Metastatic Breast Carcinoma in the Brain (tissue), 10 donors: Measurements from ENCODE around the genes SELENOH, OR10W1, OR5B17, OR5B21, OR4D6 and CBLIF.

GRCh38 chr11:57666723-57667589 is 958 bp upstream of the ZDHHC5 start:
- PRO-cap, 10 experiments = peak in 10 of 10 experiments; most common plus-strand start chr11:57667077 (in 2); most common minus-strand start chr11:57667320 (in 10)

DNA sequence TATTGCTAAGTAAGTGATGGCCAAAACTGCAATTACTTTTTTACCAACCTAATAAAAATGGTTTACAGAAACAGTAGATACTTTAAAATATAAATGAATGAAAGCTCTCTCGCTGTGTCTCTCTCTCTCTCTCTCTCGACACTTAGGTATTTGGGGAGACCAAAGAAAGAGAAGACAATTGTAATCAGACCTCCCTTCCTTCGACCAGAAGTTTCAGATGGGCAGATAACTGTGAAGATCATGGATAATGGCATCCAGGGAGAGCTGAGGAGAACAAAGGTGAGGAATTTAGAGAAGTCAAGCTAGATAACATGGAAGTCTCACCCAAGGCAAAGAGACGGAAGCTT is 18.4 kb downstream of the MED19 start:
- PRO-cap, 10 experiments = peak in 1 of 10 experiments; most common minus-strand start position 132 of the sequence (in 1)

- PRO-cap, 10 experiments = no peak in any of the 10 experiments
Observed at GRCh38 chr11:57700131-57700749, 11.8 kb downstream of the MED19 start.

GRCh38 chr11:57735620-57736322 is 5.5 kb upstream of the SELENOH start:
- PRO-cap, 10 experiments = peak in 1 of 10 experiments; most common plus-strand start chr11:57736032 (in 1); most common minus-strand start chr11:57735893 (in 1)

- PRO-cap, 10 experiments = peak in 10 of 10 experiments; most common plus-strand start chr11:57741483 (in 5); most common minus-strand start chr11:57741302 (in 10)
Observed at GRCh38 chr11:57741079-57741781, at the start of gene SELENOH. Gene SELENOH (plus strand): TSS chr11:57741491.

GRCh38 chr11:57901785-57902603 is 121.7 kb upstream of the OR9Q1 start:
- PRO-cap, 10 experiments = no peak in any of the 10 experiments

- PRO-cap, 10 experiments = no peak in any of the 10 experiments
Observed at GRCh38 chr11:58058282-58059256, 27.8 kb downstream of the OR6Q1 start.

DNA sequence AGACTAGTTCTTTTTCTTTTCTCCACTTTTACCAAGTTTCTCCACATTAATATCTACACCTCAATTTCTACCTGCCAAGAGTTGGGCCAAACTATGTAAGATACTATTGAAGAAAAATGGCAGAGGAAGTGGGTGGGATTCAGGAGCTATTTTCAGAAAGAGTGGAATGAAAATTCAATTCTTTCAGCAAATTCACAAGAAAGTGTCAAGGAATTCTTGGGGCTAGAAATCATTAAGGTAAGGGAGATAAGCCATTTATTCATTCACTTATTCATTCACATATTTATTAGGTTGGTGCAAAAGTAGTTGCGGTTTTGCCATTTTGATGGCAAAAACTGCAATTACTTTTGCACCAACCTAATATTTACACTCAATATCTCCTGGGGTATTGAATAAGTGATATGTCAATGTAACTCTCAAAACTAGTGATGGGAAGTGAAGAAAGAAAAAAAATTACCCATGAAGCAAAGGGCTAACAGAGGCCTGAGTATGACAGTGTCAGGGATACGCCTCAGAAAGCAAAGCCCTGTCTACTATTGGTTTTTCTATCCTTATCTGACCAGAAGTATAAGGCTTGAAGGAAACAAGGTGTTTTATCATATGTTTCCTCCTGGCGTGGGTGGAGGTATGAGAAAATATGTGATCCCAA is at the start of gene OR10W1:
Gene OR10W1 (minus strand): TSS at position 245 of the 649 bp plus-strand sequence.
- PRO-cap, 10 experiments = no peak in any of the 10 experiments

DNA sequence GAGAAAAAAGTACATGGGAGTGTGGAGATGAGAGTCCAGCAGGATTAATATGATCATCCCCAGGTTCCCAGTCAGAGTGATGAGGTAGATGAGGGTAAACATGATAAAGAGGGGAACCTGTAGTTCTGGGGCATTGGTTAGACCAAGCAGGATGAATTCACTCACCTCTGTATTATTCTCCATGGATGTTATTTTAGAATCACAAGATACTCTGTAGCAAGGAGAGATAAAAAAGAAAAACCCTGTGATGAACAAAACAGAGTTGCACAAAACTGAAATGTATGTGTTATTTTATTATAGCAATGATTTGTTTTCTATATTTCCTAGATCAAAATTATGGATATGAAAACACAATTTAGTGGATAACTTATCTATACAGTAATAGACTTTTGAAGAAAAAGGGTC is at the start of gene OR5B17:
Gene OR5B17 (minus strand): TSS at position 183 of the 405 bp plus-strand sequence.
- PRO-cap, 10 experiments = no peak in any of the 10 experiments

DNA sequence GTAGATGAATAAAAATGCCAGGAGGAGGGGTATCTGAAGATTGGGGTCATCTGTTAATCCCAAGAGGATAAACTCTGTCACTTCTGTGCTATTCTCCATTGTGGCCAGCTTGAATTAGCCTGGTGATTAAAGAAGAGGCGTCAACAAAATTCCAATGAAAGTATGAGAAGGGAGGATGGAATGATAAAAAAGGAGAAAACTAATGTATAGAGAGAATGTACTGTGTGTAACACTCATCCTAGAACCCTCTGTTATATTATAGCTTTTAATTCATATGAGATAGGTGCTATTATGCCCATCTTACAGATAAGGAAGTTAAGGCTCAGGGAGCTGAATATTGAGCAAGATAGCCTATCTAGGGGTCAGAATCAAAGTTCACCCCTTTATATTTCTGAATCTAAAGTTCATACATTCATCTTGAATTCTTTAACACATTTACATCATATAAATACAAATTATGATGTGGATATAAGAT is at the start of gene OR5B21:
Gene OR5B21 (minus strand): TSS at position 99 of the 475 bp plus-strand sequence.
- PRO-cap, 10 experiments = no peak in any of the 10 experiments

- PRO-cap, 10 experiments = no peak in any of the 10 experiments
Observed at GRCh38 chr11:58611148-58611799, 11.2 kb upstream of the CNTF start.

GRCh38 chr11:58619252-58620068 is 3.0 kb upstream of the CNTF start:
- PRO-cap, 10 experiments = no peak in any of the 10 experiments

DNA sequence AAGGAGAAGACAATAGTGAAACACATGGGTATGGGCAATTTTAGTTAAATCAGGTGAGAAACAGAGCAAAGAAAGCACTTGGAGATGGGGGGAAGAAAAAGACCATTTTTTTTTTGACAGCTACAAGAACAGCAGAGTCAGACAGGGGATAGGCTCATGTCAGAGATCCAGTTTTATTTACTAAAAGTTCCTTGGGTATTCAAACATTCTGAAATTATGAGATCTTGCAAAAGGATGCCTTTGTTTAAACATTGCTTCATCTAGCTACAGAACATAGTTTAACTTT is 6.3 kb downstream of the GLYATL1 start:
- PRO-cap, 10 experiments = no peak in any of the 10 experiments

- PRO-cap, 10 experiments = no peak in any of the 10 experiments
Observed at GRCh38 chr11:58998811-58999695, 59.8 kb downstream of the GLYATL1 start.

DNA sequence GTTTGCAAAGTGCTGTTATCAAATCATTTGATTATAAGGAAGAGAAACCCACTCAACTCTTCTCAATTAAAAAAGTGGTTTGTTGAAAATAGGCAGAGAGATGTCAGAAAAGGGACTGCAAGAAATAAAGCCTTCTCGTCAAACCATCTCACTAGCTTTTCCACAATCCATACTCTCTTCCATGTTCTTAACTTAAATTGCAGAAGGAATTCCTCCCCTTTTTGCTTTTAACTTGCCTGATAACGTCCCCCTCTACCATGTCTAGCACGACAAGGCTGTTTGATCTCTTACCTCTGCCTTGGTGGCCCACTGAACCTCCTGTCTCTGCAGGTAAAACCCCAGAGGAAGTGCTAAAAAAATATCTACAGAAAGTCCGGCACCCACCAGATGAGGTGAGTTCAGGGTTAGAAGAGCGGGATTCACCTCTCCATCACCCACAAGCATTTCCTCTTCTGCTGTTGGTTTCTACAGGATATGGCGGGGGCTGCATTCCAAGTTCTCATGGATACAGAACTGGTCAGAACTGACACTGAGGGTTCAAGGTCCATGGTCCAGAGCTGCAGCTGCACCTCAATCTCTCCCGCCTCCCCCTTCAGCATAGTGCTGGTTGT is 19.0 kb downstream of the DTX4 start:
- PRO-cap, 10 experiments = no peak in any of the 10 experiments

- PRO-cap, 10 experiments = no peak in any of the 10 experiments
Observed at GRCh38 chr11:59205611-59206048, 7.1 kb downstream of the MPEG1 start.

- PRO-cap, 10 experiments = no peak in any of the 10 experiments
Observed at GRCh38 chr11:59223562-59224118, 10.9 kb upstream of the MPEG1 start.

GRCh38 chr11:59456513-59457157 is at the start of gene OR4D6:
Gene OR4D6 (plus strand): TSS chr11:59456961.
- PRO-cap, 10 experiments = no peak in any of the 10 experiments

DNA sequence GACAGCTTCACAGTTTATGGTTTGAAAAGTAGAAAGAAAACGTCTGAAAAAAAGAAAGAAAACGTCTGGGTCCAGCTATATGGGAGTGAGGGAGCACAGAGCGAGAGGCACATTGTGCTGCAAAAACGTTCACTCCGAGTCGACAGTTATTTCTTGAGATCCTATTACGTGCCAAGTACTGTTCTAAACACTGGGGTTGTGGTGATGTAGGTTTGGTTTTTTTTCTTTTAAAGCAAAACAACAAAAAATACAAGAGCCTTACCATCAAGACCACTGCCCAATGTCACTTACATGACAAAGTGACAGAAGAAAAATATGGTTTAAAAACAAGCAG is 40.6 kb downstream of the OR4D9 start:
- PRO-cap, 10 experiments = no peak in any of the 10 experiments

GRCh38 chr11:59845427-59845761 is at the start of gene CBLIF:
Gene CBLIF (minus strand): TSS chr11:59845499.
- PRO-cap, 10 experiments = no peak in any of the 10 experiments